Transverse colon (tissue), 4 donors: ENCODE measurements around a stretch of chr2.

DNA sequence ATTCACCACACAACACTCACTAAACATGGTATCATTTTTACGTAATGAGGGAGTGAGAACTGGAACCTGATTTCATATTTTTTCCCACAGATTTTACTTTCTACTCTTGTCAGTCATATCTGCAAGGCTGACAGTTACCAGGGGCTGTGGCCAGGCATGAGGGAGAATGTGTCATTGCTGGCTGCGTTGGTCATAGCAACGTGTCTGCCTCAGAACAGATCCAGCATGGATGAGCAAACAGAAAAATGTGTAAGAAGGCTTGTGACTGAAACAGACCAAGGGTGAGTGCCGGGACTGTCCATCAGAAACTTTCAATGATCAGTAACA is 100.6 kb downstream of the CDC42EP3 start:
- PRO-cap, result no peak
- RAMPAGE, long total RNA, 4 experiments, result no peak in any of the 4 experiments

DNA sequence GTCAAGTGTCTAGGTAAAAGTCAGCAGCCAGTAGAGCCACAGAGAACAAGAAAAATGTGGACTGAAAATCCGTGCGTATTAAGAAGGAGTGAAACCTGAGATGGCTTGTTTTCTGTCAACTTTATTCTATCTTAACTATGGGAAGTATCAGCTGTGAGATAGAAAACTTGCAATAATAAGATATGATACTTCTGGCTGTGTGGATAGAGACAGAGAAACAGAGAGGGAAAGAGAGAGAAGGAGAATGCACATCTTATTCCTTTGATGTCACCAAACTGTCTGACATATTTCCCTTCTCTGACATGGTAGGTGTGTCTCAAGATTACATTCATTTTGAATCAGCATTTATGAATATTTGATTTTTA is 69.5 kb downstream of the CDC42EP3 start:
- PRO-cap, result no peak
- RAMPAGE, long total RNA, 4 experiments, result no peak in any of the 4 experiments

GRCh38 chr2:37656409-37657562 is 14.7 kb downstream of the CDC42EP3 start:
- PRO-cap, result unidirectional peak, minus-strand start at chr2:37656705
- RAMPAGE, long total RNA, 4 experiments, result no peak in any of the 4 experiments

DNA sequence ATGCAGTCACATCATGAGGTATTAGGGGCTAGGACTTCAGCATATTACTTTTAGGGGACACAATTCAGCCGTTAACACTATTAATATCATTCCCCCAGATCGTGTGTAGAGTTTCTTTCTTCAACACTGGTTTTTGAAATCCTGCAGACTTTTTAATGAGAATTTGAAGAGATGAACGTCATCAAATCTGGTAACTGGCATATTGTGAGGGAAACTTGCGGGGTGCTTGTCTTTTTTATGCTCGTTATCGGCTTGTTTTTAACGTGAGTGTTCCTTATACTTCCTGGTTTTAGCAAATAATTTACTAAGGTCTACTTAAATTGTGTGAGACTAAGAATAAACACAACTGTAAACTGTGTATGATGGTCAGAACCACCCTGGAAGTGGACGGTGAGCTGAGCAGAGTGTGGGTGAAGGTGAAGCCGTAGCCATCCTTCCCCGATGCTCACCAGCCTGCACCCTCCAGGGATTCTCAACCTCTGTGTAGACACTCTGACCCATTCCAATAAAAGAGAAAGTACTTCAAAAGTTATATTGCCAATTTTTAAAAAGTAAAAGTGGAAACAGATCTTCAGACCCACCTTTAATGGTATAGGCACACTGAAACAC is 82.3 kb upstream of the CDC42EP3 start:
- PRO-cap, result unidirectional peak, plus-strand start at position 402 of the sequence
- RAMPAGE, long total RNA, 4 experiments, result no peak in any of the 4 experiments

GRCh38 chr2:37973520-37974140 is 48.5 kb downstream of the RMDN2 start:
- PRO-cap, result no peak
- RAMPAGE, long total RNA, 4 experiments, result start-site peak on the plus strand in 1 of 4 experiments, at chr2:37973479-37973771 at its widest, 15 reads per replicate

DNA sequence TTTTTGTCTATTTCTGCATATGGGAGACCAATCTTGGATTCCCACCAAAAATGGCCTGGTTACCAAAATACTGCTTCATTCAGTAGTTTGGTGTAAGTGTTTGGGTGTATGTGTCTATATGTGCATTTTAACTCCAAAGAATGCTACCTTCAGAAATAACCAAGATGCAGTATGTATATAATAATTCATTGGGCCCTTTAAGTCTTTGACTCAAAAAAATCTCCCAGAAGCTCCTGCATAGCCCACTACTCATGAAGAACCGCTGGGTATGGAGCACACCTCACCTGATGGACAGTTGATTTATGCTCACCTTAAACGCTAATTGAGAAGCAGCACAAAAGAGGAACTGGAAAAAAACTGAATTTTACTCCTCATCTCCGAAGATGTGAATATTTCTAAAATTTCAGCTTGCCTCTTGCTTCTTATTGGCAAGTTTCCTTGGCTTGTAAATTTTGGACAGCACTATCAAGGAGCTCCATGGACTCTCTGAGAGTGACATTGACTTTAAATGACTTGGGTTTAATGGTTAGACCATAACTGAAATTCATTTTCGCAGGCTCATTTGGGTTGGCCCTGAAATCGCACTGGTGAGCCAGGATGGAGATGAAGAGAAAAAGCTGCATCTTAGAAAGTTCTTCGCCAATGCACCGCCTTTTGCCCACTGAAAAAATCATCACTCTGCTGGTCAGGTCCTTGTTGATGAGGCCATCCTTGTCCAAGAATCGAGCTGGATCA is 5.5 kb downstream of the CYP1B1 start:
- PRO-cap, result no peak
- RAMPAGE, long total RNA, 4 experiments, result no peak in any of the 4 experiments

- PRO-cap, result unidirectional peak, minus-strand start at chr2:38077298
- RAMPAGE, long total RNA, 4 experiments, result no peak in any of the 4 experiments
Observed at GRCh38 chr2:38077123-38077706, 1.3 kb upstream of the CYP1B1 start.

DNA sequence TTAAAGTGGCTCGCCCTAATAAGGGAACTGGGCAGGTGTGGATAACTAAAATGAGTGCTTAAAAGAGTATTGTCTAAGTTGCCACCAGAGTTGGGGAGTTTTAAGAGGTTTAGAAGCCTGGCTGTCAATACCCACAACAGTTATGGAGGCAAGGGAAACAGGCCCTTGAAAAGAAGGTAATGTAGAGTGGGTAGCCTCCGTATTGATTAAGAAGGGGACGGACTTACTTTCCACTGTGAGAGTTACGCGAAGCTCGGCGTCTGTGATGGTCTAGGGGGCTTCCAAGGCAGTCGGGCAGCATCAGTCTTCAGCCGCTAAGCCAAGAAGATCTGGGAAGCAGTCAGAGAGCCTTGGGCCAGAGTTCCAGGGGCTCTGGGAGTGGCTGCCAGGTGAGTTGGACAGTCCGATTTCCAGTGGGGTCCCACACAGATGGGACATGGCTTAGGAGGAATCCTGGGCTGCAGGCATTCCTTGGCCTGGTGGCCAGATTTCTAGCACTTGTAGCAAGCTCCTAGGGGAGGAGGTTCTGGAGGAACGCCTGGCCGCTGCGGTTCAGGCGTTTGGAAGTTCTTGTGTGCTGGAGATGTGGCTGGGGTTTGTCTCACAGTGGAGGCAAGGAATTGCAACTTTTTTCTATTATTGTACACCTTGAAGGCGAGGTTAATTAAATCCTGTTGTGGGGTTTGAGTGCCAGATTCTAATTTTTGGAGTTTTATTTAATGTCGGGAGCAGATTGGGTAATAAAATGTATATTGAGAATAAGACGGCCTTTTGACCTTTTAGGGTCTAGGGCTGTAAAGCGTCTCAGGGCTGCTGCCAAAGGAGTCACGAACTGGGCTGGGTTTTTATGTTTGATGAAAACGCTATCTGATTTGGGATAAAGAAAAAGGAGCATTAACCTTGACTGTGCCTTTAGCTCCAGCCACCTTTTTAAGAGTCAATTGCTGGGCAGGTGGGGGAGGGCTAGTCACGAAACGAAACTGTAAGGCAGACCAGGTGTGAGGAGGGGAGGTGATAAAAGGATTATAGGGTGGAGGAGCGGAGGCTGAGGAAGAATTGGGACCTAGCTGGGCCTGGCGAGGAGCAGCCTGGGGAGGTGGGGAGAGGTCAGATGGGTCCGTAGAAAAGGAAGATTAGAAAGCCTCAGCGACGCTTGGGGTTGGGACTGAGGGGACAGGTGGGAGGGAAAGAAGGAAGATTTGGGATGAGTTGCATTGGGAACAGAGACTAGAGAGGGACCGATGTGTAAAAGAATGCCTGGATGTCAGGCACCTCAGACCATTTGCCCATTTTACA is 8.2 kb upstream of the CYP1B1 start:
- PRO-cap, result no peak
- RAMPAGE, long total RNA, 4 experiments, result no peak in any of the 4 experiments

DNA sequence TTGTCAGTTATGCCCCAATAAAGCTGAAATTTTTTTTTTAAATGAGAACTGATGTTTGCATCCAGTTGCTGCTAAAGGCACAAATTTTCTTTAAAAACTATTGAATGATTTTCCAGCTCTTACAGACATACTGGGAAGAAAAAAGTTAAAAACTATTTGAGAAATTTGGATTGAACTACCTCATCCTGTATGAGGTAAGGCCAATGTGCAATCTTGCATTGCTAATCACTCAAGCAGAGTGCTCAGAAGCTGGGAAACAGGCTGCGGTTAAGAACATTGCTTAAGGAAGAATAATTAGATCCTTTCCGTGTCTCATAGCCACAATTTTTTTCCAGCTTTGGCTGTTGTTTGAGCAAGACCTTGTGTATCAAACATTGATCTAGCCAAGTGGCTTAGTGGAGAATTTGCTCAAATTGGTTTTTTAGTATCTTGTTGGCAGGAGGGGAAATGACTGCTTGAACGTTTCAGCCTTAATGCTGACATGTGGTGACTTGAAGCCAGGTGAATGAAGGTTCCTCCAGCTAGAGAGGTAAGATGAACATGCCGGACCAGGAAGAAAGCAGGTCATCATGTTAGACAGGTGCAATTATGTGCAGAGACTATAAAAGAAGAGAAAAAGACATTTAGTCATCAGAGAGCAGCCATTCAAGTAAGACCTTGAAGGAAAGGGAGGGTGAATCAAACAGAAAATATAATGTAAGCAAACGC is 98.7 kb upstream of the CYP1B1 start:
- PRO-cap, result no peak
- RAMPAGE, long total RNA, 4 experiments, result no peak in any of the 4 experiments

DNA sequence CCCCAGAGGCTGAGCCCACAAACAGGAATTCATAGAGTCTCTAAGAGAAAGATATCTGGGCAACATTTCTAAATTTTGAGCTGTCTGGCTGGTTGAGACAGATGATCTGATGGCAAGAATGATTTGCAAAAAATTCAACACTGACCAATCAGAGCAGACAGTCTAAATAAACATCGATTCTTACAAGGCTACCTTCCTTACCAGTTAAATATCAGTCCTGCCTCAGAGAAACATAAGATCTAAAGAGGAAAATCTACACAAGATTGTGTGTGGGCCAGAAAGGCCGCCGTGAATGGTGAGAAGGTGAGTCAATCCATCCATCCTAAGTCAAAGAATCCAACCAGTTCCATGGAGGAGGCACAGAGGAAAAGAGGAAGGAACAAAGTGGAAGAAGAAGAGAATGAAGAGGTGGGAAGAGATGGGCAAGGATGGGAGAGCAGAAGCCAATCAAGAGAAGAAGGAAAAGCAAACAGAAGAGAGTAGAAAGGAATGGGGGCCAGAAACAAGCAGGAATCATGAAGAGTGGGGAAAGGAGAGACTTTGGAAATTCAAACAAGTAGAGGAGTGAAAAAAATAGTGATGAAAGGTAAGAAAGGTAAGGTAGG is 115.1 kb upstream of the CYP1B1 start:
- PRO-cap, result no peak
- RAMPAGE, long total RNA, 4 experiments, result no peak in any of the 4 experiments

- PRO-cap, result no peak
- RAMPAGE, long total RNA, 4 experiments, result no peak in any of the 4 experiments
Observed at GRCh38 chr2:38238871-38239967, 137.9 kb downstream of the ATL2 start.

DNA sequence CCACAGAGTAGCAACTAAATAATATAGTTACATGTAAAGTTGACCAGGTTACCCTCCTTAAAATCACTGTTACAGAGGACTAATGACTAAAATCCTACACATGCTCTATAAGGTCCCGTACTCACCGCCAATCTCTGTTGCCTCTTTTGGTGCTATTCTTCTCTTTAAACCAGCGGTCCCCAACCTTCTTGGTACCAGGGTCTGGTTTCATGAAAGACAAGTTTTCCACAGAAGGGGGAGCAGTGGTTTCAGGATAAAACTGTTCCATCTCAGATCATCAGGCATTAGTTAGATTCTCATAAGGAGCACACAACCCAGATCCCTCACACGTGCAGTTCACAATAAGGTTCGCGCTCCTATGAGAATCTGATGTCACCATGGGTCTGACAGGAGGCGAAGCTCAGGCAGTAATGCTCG is 30.7 kb downstream of the ATL2 start:
- PRO-cap, result no peak
- RAMPAGE, long total RNA, 4 experiments, result no peak in any of the 4 experiments

GRCh38 chr2:38600232-38600835 is 2.4 kb downstream of the HNRNPLL start:
- PRO-cap, result no peak
- RAMPAGE, long total RNA, 4 experiments, result no peak in any of the 4 experiments

GRCh38 chr2:38861535-38862118 is 14.1 kb downstream of the DHX57 start:
- PRO-cap, result no peak
- RAMPAGE, long total RNA, 4 experiments, result start-site peak on the minus strand in 1 of 4 experiments, at chr2:38861571-38862320 at its widest, 7 reads per replicate

DNA sequence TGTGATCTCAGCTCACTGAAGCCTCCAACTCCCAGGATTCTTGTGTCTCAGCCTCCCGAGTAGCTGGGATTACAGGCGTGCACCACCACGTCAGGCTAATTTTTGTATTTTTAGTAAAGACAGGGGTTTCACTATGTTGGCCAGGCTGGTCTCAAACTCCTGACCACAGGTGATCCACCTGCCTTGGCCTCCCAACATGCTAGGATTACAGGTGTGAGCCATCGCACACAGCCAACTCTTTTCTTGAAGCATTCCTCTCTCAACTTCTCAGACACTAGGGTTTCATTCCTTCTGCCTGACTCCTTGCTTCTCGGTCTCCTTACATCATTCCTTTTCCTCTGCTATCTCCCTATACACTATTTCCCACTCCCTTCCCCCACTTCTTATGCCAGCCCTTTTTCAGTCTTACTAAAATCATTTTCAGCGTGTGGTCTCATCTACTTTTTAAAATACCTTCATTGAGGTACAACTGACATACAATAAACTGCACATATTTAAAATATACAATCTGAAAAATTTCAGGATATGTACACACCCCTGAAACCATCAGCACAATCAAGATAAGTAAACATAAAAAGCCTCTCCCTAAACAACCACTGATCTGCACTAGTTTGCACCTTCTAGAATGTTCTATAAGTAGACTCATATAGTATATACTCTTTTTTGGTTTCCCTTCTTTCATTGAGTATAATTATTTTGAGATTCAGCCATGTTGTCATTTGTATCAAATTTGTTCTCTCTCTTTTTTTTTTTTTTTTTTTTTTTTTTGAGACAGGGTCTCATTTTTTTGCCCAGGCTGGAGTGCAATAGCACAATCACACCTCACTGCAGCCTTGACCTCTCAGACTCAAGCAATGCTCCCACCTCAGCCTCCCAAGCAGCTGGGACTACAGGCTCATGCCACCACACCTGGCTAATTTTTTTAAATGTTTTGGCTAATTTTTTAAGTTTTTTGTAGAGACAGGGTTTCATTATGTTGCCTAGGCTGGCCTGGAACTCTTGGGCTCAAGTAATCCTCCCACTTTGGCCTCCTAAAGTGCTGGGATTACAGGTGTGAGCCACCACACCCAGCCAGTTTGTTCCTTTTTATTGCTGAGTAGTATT is 5.8 kb downstream of the SOS1 start:
- PRO-cap, result no peak
- RAMPAGE, long total RNA, 4 experiments, result start-site peak on the minus strand in 1 of 4 experiments, centred at position 429 of the sequence, 16 reads per replicate

DNA sequence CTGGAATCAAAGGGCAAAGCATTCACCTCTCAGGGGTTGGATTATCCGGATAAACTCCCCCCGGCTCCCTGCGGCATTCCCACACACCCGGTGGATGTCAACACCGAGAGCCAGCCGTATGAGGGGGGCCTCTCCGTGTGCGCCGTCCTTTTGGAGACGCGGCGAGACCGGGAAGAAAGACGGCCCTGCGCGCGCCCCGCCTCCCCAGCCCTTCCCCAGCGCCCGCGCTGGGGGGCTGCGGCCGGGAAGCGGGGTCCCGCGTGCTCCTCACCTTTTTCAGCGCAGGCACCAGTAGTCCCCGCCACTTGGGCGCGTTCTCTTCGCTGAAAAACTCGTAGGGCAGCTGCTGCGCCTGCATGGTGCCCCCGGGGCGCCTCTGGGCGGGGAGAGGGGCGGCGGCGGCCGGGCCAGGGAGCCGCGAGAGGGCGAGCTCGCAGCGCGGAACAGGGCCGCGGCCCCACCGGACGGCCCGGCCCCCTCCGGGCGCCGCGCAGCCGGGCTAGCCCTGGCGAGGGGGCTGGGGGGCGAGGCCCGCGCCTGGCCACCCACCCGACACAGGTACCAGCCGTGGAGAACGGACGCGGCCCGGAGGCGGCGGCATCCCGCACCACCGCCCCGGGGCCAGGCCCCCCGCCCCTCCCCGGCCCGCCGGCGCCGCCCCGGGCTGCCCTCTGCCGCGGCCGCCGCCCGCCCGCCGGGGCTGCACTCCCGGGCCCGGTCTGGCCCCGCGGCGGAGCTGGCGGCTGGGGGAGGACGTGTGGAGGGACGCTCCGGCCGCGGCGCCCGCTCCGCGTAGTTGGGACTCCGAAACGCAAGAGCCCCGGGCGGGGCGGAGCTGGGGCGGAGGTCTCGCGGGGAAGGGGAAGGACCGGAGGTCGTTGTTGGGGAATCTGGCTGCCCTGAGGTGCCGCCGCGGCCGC is 526 bp downstream of the SOS1 start:
- PRO-cap, result bidirectional peak, plus-strand start at position 153 of the sequence, minus-strand start at position 152 of the sequence; bidirectional peak, plus-strand start at position 386 of the sequence, minus-strand start at position 331 of the sequence; bidirectional peak, plus-strand start at position 568 of the sequence, minus-strand start at position 638 of the sequence; bidirectional peak, plus-strand start at position 737 of the sequence, minus-strand start at position 673 of the sequence
- RAMPAGE, long total RNA, 4 experiments, result start-site peak on the minus strand in 2 of 4 experiments, centred at positions 326 to 335 of the sequence, 10 to 14 reads per replicate

DNA sequence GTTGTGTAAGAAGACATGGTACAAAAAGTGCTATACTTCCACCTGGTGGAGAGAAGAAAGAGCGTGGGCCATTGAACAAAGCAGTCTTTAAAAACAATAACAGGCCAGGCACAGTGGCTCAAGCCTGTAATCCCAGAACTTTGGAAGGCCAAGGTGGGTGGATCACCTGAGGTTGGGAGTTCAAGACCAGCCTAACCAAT is 109.0 kb upstream of the SOS1 start:
- PRO-cap, result no peak
- RAMPAGE, long total RNA, 4 experiments, result no peak in any of the 4 experiments

GRCh38 chr2:39250051-39250913 is 129.4 kb upstream of the SOS1 start:
- PRO-cap, result no peak
- RAMPAGE, long total RNA, 4 experiments, result no peak in any of the 4 experiments

DNA sequence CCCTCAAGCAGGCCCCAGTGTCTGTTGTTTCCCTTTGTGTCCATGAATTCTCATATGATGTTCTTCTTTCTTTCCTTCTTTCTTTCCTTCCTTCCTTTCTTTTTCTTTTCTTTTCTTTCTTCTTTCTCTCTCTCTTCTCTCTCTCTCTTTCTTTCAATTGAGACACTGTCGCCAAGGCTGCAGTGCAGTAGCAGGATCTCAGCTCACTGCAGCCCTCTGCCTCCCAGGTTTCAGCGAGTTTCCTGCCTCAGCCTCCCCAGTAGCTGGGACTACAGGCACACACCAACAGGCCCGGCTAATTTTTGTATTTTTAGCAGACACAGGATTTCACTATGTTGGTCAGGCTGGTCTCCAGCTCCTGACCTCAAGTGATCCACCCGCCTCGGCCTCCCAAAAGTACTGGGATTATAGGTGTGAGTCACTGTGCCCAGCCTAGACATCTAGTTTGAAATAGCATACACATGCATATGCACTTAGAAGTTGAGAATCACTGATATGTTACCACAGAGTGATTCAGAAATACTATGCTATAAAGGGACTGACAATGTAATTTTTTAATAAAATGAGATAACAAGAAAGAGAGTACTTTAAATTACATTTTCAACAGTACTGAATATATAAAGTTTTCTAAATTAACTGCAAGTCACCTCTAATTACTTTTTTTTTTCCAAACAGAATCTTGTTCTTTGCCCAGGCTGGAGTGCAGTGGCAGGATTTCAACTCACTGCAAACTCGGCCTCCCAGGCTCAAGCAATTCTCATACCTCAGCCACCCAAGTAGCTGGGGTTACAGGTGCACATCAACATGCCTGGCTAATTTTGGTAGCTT is 123.5 kb downstream of the MAP4K3 start:
- PRO-cap, result no peak
- RAMPAGE, long total RNA, 4 experiments, result start-site peak on the minus strand in 2 of 4 experiments, centred at positions 197 to 295 of the sequence, 48 to 65 reads per replicate

GRCh38 chr2:40401755-40402362 is 50.0 kb downstream of the SLC8A1 start:
- PRO-cap, result no peak
- RAMPAGE, long total RNA, 4 experiments, result no peak in any of the 4 experiments